Diencephalon (tissue), 2 donors: ENCODE data around the genes CFAP65 and DES.

DNA sequence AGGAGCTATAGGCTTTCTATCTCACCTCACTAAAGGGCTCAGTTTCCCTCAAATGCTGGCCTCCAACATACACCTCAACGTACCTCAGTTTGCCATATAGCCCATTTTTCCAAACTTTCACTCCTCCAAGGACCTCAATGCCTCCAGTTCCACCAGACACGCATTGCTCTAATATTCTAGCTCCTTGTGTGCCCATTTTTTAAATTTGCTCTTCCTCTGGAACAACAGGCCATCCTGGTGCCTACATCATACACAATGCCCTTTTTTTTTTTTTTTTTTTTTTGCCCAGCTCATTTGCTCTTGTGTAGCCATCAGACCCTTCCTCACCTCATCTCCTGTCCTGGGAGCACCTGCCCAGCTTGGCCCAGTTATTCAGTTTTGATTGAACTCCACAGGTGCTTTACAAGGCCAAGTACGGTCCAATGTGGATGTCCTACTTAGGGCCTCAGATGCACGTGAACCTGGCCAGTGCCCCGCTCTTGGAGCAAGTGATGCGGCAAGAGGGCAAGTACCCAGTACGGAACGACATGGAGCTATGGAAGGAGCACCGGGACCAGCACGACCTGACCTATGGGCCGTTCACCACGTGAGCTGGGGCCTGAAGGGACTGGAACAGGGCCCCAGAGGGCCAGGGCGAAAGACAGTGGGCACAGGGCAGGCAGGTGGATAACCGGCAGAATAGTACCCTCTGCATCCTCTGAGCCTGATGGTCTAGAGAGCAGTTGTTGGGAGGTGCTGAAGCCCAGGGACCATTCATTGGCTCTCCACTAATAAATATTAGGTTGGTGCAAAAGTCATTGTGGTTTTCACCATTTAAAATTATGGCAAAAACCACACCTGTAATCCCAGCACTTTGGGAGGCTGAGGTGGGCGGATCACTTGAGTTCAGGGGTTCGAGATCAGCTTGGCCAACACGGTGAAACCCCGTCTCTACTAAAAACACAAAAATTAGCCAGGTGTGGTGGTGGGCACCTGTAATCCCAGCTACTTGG is 27.5 kb downstream of the CYP27A1 start:
- RAMPAGE, long total RNA: no peak

DNA sequence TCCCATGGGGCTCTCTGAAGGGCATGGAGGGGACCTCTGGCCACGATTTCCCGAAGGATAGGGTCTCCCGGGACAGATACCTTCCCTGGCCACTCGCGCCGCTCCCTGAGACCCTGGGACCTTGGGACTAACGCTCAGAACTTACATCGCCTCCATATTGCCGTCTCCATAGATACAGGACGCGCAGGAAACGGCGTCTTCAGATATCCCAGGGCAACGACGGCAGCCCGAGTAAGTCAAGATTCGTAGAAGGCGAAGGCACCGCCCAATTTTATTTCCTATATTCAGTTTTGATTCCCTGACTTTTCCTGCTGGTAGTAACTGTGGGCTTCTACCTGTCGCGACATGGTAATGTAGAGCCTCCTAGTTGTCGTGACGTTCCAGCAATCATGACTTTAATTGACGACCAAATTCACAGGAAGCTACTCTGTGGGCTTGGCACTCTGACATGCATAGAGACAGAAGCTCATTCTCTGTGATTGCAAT is at the start of gene CFAP65:
TSS of gene CFAP65 (minus strand) at position 174 of the 486 bp plus-strand sequence.
- RAMPAGE, long total RNA: no peak

DNA sequence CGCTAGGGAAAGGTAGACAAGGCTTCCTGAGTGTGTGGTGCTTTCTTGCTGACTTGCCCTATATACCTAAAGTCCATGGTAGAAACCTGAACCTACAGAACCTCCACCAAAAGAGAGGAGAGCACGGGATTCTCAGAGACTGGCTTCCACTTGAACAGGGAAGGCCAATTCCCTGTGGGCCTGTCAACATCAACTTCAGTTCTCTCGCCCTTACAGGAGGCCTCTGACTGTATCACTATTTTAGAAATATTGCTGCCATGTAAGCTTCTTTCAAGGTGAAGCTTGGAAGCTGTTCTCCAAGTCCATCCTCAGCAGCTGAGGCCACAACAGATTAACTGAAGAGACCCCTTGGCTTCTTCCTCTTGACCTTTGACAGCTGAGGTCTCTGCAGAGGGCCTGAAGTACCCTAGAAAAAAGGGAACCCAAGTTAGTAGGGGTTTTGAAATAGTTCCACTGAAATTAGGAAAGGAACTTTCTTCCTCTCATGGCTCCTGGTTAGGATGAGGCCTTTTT is 15.4 kb upstream of the IHH start:
- RAMPAGE, long total RNA: no peak

DNA sequence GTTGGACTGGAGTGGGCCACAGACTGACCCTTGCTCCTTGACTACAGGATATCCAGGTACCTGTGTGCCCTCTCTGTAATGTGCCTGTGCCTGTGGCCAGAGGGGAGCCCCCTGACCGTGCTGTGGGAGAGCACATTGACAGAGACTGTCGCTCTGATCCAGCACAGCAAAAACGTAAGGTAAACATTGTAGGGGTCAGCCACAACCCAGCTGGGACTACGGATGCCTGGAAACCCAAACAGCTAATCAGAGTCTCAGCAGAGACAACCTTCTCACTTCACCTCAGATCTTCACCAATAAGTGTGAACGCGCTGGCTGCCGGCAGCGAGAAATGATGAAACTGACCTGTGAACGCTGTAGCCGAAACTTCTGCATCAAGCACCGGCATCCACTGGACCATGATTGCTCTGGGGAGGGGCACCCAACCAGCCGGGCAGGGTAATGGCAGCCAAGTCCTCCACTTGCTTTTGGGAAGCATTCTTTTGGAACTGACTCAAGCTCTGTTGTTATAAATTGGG is 1.1 kb downstream of the ZFAND2B start:
- RAMPAGE, long total RNA: no peak

- RAMPAGE, long total RNA: no peak
Observed at GRCh38 chr2:219388830-219389193, 1.1 kb upstream of the DNPEP start.

DNA sequence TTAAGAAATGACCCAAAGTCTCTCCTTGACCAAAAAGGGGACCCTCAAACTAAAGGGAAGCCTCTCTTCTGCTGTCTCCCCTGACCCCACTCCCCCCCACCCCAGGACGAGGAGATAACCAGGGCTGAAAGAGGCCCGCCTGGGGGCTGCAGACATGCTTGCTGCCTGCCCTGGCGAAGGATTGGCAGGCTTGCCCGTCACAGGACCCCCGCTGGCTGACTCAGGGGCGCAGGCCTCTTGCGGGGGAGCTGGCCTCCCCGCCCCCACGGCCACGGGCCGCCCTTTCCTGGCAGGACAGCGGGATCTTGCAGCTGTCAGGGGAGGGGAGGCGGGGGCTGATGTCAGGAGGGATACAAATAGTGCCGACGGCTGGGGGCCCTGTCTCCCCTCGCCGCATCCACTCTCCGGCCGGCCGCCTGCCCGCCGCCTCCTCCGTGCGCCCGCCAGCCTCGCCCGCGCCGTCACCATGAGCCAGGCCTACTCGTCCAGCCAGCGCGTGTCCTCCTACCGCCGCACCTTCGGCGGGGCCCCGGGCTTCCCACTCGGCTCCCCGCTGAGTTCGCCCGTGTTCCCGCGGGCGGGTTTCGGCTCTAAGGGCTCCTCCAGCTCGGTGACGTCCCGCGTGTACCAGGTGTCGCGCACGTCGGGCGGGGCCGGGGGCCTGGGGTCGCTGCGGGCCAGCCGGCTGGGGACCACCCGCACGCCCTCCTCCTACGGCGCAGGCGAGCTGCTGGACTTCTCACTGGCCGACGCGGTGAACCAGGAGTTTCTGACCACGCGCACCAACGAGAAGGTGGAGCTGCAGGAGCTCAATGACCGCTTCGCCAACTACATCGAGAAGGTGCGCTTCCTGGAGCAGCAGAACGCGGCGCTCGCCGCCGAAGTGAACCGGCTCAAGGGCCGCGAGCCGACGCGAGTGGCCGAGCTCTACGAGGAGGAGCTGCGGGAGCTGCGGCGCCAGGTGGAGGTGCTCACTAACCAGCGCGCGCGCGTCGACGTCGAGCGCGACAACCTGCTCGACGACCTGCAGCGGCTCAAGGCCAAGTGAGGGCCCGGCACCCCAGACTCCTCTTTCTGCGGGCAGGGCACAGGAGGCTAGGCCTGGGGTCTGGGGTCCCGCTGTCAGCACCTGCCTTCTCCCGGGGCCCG is at the start of gene DES:
TSS of gene DES (plus strand) at position 381 of the 1,149 bp plus-strand sequence.
- RAMPAGE, long total RNA: no peak

- RAMPAGE, long total RNA: no peak
Observed at GRCh38 chr2:219470197-219471088, 25.5 kb upstream of the SPEGNB start.

- RAMPAGE, long total RNA: no peak
Observed at GRCh38 chr2:219539445-219540352, 3.9 kb downstream of the CHPF start.

- RAMPAGE, long total RNA: no peak
Observed at GRCh38 chr2:219567893-219568628, 3.3 kb downstream of the OBSL1 start.

- RAMPAGE, long total RNA: no peak
Observed at GRCh38 chr2:219569990-219570181, 1.5 kb downstream of the OBSL1 start.

GRCh38 chr2:219662417-219663054 is 35.1 kb downstream of the SLC4A3 start:
- RAMPAGE, long total RNA: no peak

GRCh38 chr2:219684641-219685719 is 57.5 kb downstream of the SLC4A3 start:
- RAMPAGE, long total RNA: no peak

DNA sequence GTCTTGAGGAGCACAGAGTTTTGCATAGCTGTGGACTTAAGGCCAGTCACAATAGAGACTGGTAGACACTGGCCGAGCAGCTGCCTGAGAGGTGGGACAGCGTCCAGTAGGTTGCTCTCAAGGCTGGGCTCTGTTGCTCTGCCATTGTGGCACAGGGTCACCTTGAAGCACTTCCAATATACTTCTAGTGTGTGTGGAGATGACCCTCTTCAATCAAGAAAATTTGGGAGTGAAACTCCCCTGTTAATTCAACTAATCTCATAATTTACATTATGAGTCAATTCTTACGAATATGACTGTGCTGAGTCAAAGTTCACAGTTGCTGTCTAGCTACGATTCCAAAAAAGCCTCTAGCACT is 636.3 kb downstream of the EPHA4 start:
- RAMPAGE, long total RNA: no peak

GRCh38 chr2:220955934-220956297 is 616.2 kb downstream of the EPHA4 start:
- RAMPAGE, long total RNA: no peak

DNA sequence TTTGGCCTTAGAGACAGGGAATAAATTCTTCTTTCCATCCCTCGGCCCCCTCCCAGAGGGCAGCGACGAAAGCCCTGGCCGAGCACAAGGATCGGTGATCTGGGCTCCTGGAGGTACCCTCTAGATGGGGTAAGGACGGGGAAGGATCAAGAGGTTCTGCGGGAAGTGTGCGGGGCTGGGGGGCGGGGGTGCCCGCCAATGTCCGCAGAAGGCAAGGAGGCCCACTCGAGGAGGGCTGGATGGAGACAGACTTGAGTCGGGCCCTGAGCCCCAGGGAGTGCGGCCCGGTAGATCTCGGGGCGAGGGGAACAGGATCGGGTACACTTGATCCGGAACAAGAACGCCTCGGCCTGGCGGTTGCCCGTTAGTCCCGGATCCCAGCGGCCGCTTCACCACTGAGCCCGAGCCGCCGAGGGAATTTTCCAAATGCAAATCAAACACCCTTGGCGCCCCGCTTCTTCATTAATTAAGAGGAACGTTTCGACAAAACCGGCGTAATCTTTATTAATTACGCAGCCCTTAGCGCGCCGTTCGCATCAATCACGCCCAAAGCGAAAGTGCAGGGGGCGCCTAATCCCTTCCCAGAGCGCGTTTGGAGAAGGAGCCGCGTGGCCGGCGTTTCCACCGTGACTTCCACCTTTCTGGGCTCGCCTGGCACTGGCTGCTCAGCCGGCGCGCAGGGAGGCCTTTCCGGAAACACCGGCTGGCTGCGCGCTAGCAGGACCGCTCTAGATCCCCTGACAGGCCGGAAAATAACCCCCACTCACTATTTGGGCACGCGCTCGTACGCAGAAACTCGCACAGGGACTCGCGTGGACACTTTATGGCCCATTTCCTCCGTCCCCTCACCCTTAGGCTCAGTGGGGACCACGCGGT is 7.0 kb upstream of the PAX3 start:
- RAMPAGE, long total RNA: no peak

DNA sequence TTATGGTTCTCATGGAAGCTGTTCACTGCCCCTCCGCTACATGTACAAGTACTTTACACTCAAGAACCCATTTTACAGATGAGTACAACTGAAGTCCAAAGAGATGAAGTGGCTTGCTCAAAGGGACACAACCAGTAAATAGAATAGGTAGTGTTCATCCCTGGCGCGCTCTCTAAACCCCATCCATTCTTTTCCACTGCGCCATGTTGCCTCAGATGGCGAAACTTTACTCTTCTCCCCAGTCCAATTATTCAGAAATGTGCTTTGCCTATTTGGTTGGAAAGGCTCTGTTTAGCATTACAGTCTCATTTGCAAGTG is 60.6 kb downstream of the SGPP2 start:
- RAMPAGE, long total RNA: no peak

DNA sequence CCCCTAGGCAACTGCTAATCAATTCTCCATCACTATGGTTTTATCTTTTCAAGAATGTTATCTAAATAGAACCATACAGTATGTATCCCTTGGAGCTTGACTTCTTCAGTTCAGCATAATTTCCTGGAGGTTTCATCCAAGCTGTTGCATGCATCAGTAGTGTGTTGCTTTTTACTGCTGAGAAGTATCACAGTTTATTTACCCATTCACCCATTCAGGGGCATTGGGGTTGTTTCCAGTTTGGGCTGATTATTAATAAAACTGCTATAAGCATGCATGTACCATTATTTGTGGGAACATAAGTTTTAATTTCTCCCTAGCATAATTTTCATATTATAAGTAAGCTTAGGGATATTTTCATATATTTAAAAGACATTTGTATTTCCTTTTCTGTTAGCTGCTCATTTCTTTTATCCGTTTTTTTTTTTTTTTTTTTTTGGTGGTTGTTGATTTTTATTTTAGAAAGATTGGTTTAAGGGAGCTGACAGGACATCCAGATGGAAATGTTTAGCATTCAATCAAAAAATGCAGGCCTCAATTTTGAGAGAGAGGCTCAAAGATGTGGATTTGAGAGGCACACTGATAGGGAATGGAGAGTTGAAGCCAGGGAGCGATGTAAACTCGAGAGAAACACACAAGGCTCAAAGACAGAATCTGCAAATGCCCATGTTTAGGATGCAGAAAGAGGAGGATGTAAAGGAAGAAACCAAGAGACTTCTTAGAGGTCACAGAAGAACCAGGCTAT is 100.7 kb downstream of the FARSB start:
- RAMPAGE, long total RNA: no peak

DNA sequence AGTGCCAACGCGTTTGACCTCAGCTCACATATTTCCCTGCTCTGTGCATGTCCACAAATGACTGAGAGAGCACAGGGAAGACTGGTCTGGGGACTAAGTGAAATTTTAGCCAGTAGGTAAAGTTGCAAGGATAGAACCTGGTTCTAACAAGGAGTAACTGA is 55.1 kb upstream of the ACSL3 start:
- RAMPAGE, long total RNA: no peak

DNA sequence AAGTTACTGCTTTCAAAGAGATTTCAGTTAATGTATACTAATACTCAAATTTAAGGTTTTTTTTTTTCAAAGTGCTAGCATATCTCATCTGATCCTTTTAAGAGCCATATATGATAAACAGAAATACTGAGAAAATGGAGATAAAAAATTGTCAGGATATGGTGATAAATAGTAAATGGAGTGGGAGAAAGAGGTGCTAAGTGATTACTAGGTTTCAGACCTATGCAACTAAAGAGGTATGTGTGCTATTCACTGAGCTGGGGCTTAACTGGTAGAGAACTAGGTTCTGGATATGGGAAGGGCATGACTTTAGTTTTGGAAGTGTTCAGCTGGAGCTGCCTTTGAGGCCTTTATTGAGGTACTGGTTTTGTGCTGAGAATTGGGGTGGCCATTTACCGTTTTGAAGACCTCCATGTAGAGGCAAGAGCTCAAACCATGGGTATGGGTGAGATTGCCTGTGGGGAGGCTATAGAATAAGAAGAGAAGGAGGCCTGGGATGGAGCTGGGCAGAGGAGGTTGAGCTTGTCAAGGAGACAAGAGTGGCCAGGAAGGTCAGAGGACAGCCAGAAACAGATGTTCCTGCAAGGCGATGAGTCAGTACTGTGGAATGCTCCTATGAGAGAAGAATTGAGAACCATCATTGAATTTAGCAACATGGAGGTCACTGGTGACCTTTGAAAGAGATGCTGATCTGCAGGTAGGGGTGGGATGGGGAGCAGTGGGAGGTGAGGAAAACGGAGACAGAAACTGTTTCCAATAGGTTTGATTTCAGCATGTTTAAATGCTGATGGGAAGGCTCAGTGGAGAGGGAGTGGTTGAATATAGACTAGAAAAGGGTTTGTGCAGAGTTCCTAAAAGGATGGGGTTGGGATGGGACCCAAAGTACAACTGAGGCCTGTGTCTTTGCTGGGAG is 3.3 kb downstream of the ACSL3 start:
- RAMPAGE, long total RNA: no peak

GRCh38 chr2:223598417-223599259 is 3.5 kb downstream of the SCG2 start:
- RAMPAGE, long total RNA: no peak